ENCODE data around the genes CDH24, CIROP, ZFHX2, THTPA and DHRS4L2.

- PRO-cap: no peak
- RRBS, 2 experiments: no CpG with 5 or more reads among the region's 13 CpGs
Observed at GRCh38 chr14:22978658-22979757, 3.3 kb downstream of the AJUBA start.

GRCh38 chr14:22981423-22982158 is 760 bp downstream of the AJUBA start:
- PRO-cap: no peak
- RRBS, 2 experiments: 10 to 39% methylated on average over 43 to 46 of the region's 74 CpGs

DNA sequence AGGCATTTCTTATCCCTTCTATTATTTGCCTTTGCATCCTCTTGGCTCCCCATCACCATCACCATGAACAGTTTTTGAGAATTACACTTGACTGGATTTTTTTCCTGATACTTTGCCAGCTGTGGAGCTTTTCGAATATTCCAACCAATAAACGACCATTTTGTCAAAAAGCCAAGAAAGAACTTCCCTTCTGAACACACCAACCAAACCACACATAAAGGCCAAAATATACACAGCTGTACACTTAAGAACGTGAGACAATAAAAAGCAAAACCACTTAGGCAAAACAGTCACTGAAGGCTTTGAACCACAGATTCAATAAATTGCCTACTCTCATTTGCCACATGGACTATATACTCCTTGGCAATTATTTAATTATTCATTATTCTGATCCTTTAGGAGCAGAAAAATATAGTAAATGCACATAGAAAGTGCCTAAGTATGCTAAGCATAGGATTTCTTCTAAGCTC is 1.1 kb downstream of the C14orf93 start:
- PRO-cap: no peak
- RRBS, 2 experiments: no CpG with 5 or more reads among the region's 3 CpGs

DNA sequence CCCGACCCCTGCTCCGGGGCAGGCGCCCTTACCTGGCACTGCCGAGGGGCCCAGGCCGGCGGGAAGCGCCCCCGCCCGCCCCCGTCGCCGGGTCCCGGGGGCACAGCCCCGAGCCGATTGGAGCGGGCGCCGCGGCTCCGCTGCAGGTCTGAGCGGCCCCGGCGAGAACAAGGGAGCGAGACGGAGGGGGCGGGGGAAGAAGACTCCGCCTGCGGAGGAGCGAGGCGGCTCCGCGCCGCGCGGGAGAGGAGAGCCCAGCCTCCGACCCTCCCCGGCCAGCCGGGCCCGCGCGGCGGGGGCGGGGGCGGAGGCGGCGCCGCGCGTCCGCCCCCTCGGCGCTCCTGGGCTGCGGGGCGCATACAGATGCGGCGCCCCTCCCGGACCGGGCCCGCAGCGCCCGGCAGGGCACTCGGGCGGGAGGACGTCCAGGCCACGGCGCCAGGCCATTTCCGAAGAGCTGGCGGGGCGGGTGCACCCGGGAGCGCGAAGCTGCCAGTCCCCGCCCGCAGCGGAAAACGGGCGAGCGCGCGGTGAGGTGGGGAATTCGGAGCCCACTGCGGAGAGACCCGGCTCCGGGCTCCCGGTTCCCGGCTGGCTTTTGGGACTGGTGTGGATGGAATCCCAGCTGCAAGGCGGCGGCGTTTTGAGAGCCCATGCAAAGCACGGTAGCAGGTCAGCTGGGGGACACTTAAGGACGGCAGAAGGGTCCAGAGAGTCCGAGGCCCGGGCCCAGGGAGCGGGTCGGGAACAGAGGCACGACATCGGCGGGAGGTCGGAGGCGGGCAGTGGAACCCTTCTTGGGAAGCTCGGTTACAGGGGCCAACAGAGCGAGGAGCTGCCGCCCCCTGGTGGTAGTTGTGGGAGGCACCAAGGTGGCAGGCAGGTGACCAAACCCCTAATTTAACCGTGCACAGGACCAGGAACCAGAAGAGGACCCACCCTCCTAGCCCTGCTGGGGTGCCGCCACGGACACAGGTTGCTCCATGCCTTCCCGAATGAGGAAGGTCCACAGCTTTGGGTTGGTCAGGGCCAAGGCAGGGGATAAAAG is at the start of gene CDH24:
TSS of gene CDH24 (minus strand) at position 150 of the 1,048 bp plus-strand sequence.
- PRO-cap: bidirectional peak, plus-strand start at position 358 of the sequence, minus-strand start at position 150 of the sequence; bidirectional peak, plus-strand start at position 763 of the sequence, minus-strand start at position 787 of the sequence
- RRBS, 2 experiments: under 1 to 1% methylated on average over 31 to 36 of the region's 107 CpGs

- PRO-cap: no peak
- RRBS, 2 experiments: no CpG with 5 or more reads among the region's 11 CpGs
Observed at GRCh38 chr14:23058419-23059203, 1.3 kb upstream of the CDH24 start.

DNA sequence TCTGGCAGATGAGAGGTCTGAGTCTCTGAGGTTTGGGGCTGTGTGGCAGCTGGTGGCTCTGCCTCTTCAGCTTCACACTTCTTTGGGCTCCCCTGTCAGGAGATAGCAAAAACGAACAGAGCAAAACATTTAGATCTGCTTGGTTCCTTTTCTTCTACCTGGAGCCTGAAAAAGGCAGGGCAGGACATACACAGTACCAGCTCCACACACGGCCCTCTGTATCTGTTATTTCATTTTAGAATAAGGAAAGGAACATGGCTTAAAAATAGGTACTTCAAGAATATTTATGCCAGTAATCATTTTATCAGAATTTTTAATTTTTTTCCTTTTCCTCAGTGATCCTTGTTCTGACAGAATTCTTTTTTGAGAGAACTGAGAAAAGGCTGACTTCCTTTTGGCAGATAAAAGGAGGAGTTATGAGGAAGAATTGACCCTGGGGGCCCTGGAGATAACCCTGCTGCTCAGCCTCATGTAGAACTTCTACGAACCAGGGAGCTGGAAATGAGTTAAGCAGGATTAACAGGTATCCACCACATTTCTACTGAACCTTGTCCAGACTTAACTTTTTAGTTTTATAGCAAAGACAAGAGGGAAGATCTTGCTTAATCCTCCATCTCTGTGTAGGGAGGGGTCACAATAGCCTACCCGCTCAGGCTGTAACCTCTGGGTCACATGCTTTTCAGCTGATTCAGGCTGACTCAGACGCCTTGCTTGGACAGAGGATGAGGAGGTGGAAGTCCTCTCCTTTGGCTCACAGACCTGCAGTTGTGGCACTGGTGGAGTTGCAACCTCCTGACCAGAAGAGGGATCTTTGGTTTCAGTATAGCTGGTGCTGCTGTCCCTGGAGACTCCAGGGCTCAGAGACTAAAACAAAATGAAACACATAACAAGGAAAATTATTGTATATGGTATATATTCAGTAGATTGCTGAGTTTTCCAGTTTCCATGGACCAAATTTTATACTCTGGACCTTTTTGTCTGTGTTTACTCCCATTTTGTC is 16.5 kb downstream of the ACIN1 start:
- PRO-cap: no peak
- RRBS, 2 experiments: no CpG with 5 or more reads among the region's 5 CpGs

DNA sequence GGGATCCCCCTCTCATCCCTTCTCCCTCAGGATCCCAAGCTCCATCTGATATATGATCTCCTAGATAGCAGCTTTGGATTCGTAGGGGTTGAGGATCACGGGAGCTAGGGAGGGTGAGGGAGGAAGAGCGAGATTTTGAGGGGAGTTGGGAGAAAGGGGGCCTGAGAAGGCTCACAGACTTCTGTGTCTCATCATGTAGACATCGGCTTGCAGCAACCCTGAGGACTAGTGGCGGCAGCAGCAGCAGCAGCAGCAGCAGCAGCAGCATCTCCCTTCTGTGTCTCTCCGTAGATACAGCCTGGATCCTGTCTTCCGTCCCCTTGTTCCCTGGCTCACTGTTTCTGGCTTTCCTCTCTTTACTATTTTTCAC is at the start of gene CIROP:
TSS of gene CIROP (minus strand) at position 337 of the 370 bp plus-strand sequence.
- PRO-cap: no peak
- RRBS, 2 experiments: no CpG with 5 or more reads among the region's 7 CpGs

GRCh38 chr14:23121295-23121886 is 2.3 kb upstream of the CEBPE start:
- PRO-cap: no peak
- RRBS, 2 experiments: no CpG with 5 or more reads among the region's 8 CpGs

GRCh38 chr14:23300997-23302056 is 1.3 kb downstream of the PPP1R3E start:
- PRO-cap: bidirectional peak, plus-strand start at chr14:23301996, minus-strand start at chr14:23301531
- RRBS, 2 experiments: under 1 to 2% methylated on average over 37 to 47 of the region's 102 CpGs

GRCh38 chr14:23310618-23311432 is 4.2 kb downstream of the BCL2L2 start:
- PRO-cap: no peak
- RRBS, 2 experiments: no CpG with 5 or more reads among the region's 2 CpGs

DNA sequence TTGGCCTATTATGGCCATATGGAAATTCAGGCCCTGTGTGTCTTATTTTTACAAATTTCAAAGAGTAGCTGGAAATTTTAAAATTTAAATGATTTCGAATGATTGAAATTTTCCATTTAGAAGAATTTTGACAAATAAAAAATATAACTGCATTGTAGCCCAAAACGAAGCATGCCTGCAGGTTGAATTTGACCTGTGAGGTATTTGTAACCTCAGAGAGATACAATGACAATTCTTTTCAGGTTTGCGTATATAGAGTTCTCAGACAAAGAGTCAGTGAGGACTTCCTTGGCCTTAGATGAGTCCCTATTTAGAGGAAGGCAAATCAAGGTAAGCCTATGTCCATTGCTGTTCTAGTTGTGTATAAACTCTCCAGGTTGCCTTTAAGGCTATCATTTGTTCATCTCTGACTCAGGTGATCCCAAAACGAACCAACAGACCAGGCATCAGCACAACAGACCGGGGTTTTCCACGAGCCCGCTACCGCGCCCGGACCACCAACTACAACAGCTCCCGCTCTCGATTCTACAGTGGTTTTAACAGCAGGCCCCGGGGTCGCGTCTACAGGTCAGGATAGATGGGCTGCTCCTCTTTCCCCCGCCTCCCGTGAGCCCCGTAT is 2.6 kb downstream of the PABPN1 start:
- PRO-cap: no peak
- RRBS, 2 experiments: no CpG with 5 or more reads among the region's 18 CpGs

DNA sequence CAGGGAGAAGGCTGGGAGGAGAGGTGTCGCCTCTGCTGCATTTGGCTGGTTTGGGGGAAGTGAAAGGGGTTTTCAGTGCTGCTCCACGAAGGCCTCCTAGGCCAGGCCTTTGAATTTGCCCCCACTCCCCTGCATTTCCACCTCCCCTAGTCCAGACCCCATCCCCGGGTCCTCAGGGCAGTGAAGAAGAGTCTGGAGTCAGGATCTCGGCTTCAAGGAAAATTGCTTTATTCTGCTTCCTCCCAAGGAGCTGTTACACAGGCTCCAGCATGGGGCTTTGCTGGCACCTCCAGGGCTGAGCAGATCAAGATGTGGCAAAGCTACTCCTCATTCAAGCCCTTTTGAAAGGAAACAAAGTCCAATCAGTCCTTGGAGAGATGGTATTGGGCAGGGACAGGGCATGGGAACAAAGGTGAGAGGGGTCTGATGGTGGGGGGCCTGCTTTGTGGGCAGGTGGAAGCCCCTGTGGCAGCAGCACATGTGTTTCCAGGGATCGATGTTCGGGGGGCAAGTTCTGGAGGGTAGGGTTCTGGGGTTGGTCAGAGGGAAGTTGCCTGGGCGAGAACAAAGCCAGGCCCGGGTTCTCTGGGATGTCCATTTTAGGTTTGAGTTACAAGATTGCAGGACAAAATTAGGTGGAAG is 4.6 kb upstream of the MYH6 start:
- PRO-cap: no peak
- RRBS, 2 experiments: no CpG with 5 or more reads among the region's 8 CpGs

- PRO-cap: no peak
- RRBS, 2 experiments: no CpG with 5 or more reads among the region's 1 CpG
Observed at GRCh38 chr14:23421494-23422010, 13.5 kb upstream of the MYH6 start.

- PRO-cap: no peak
- RRBS, 2 experiments: no CpG with 5 or more reads among the region's 9 CpGs
Observed at GRCh38 chr14:23429635-23430197, 5.7 kb downstream of the MYH7 start.

GRCh38 chr14:23454425-23455016 is 15.0 kb upstream of the NGDN start:
- PRO-cap: no peak
- RRBS, 2 experiments: no CpG with 5 or more reads among the region's 2 CpGs

DNA sequence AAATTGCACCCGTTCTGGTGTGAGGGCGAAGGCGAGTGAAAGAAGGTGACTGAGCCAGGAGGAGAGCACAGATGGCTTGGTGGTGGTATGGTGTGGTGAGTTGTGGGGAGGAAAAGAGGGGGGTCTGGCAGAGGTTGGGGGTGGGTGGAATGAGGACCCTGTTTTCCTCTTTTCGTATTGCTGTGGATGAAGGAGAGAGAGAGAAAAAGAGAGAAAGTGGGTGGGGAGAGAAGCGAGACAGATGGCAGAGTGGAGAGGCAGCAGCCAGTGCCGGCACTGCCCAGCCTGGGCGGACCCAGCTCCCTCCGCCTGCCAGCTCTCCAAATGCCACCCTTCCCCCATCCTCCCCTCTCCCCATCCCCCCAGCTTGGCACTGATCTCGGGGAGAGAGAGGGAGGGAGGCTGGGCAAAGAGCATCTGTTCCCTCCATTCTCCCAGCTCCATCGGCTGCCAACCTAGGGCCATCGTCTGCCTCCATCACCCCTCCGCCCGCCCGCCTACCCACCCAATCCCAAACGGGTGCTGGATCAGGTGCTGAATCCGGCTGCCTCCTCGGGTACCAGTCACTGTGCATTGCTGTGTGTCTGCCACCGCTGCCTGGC is 38.7 kb downstream of the ZFHX2 start:
- PRO-cap: no peak
- RRBS, 2 experiments: no CpG with 5 or more reads among the region's 18 CpGs

GRCh38 chr14:23550963-23552010 is at the start of gene ZFHX2:
Gene ZFHX2 (minus strand): TSS chr14:23551765.
- PRO-cap: bidirectional peak, plus-strand start at chr14:23551850, minus-strand start at chr14:23551677
- RRBS, 2 experiments: 1 to 2% methylated on average over 27 to 29 of the region's 73 CpGs

- PRO-cap: bidirectional peak, plus-strand start at chr14:23556371, minus-strand start at chr14:23556195
- RRBS, 2 experiments: under 1% methylated on average over 12 of the region's 66 CpGs
Observed at GRCh38 chr14:23555612-23556649, at the start of gene THTPA. Gene THTPA (plus strand): TSS chr14:23556271.

DNA sequence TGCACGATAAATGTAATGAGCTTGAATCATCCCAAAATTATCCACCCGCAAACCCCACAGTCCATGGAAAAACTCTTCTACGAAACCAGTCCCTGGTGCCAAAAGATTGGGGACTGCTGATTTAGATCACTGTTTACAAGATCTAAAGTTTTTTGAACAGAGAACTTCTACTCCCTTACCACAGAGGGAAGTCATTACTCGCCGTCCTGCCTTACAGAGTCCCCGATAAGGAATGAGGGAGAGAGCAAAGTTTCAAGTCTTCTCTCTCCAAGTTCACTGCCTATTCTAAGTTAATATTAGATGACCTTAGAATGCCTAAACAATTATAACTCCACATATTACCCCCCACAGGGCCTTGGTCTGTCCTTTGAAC is 21.8 kb upstream of the DHRS4 start:
- PRO-cap: no peak
- RRBS, 2 experiments: no CpG with 5 or more reads among the region's 6 CpGs

DNA sequence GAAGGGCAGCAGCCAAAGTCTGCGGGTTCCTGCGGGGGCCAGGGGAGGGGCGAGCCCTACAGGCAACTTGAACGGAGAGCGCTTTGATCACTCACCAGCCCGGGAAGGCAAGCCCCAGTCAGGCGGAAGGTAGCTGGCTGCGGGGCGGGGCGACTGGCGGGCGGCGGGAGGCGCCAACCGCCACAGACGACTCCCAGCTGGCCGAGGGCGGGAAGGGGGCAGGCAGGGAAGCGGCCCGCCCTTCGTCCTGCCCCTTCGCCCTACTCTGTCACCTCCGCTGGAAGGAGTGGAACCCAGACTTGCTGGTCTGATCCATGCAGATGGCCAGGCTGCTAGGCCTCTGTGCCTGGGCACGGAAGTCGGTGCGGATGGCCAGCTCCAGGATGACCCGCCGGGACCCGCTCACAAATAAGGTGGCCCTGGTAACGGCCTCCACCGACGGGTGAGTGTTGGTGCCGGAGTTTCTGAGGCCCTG is at the start of gene DHRS4L2:
TSS of gene DHRS4L2 (plus strand) at position 296 of the 475 bp plus-strand sequence.
- PRO-cap: no peak
- RRBS, 2 experiments: no CpG with 5 or more reads among the region's 33 CpGs

Data from HEK293 (cell line).